ENCODE measurements around a stretch of chr1.

GRCh38 chr1:231929170-231929683 is 302.6 kb downstream of the DISC1 start:
- PRO-cap = no peak

DNA sequence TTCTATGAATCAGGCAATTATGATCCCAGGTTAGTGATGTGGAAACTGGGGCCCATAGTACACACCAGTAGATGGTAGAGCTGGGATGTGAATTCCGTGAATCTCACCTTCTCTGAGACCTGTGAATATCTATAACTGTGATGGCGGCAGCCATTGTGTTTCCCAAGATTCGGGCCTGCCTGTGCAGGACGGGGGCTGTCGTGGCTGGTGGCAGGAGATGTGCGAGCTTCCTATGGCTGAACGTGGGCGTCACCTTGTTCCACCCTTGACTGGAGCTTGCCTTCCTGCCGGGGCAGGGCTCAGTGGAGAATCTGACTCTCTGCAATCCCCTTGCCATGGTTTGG is 253.5 kb downstream of the SIPA1L2 start:
- PRO-cap = no peak

DNA sequence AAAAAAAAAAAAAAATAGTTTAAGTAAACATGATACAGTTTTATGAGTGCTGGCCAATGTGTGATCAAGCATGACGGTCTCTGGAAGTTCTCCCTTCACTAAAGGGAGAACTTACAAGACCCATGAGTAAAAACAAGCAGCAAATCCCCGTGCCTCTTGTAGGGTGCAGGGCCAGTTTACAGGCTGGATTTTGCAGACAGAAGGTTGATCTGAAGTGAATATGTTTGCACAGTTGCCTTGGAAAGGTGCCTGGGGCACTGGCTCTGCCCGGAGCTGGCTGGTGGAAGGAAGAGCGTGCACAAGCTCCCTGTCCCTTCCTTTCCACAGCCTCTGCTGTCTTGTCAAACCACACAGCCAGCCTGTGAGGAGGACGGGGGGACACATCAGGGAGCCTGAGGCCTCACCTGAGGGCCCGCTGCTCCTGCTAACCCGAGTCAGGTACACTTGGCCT is 251.7 kb downstream of the SIPA1L2 start:
- PRO-cap = no peak

DNA sequence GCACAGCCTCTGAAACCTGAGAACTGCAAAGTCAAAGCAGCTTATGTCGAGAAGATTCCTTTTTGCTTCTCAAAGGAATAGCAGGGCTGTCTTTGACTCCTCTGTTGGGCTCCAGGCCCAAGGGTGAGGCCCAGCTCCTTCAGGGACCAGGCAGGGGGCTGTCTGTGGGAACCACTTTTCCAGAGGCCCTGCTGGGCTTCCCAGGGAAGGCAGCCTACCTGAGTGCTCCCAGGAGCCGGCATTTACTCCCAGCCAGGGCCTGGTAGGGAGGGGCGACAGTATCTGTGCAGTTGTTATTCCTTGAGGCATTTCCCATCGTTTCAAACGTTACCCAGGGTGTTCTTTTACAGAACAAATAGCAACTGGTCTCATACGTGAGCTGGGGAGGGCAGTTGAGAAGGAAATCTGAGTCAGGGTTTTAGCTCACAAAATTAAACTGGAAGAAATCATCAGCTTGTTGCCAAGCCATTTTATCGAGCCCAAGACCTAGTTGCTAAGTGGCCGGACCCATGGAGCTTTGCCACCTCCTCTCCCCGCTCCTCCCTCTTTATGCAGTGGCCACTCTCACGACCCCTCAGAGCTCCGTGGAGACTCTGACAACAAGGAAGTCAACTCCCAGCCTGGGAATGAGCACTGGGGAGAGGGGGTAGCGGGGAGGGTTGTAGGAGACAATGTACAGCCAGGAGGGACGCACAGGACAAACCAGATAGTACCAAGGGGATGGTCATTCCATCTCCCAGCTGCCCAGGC is 251.1 kb downstream of the SIPA1L2 start:
- PRO-cap = no peak

DNA sequence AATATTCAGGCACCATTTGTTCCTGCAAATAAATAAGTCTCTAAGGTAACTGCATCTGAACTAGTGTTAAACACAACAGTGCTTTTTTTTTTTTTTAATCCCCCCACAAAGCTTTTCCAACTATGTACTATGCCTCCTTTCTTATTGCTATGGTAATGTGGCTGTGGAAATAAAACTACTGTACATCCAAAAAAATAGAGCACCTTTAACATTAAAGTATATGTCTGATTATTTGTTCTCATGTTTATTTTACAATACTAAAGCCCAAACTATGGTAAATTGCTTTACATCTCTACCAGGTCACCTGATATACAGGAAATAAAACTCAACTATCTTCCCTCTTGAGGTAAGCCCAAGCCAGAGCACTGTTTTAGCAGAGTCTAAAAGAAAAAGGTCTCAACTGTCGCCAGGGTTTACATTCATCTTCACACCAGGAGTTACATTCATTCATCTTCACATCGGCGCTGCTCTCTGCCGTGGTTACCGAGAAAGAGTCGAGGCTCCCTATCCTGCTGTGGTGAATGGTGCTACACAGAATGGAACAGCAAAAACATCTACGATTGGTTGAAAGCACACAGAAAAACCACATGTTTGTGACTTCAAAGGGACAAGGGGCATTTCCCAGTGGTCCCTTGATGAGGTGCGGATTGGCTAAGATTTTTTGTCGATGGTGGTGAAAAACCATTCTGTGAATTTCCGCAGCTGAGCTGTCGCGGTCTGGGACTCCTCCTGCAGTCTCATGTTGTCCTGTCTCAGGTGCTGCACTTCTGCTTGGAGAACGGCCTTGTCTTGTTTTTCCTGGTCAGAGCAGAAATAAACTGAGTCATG is 231.2 kb downstream of the SIPA1L2 start:
- PRO-cap = no peak

GRCh38 chr1:232624819-232625163 is 5.1 kb downstream of the SIPA1L2 start:
- PRO-cap = no peak

DNA sequence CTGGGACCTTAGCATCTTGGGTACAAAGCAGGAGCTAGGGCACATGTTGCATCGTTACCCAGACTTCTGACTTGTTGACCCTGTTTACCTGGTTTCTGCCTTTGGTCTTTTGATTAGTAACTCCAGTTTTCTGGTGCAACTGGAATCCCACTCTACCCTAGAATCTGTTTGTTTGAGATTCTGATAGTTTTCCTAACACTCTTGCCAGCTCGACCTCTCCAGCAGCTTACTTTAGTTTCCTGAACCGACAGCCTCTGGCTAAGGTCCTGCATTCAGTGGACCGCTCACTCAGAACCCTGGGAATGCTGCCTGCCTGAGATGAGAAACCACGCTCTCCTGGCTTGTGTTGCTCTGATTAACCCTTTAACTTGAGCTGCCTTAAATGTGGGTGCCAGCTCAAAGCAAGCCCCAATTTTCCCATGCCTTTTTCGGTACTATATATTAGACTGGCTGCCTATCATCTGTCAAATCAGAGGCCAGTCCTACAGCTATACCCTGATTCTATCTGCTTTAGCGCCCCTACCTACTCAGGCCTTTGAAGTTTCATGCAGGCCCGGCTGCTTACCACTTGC is 45.3 kb upstream of the SIPA1L2 start:
- PRO-cap = no peak

DNA sequence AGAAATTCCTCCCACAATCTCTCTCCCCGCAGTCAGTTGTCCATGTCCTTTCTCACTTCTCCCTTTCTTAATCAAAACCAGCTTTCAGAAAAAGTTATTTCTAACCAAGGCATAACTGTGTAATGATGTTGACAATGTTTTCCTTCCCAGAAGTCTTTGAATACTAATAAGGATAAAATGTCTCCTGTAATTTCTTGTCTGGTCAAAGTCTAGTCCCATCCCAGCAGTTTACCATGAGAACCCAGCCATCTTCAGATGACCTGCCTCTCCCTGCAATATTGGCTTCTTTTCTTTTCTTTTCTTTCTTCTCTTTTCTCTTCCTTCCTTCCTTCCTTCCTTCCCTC is 60.7 kb upstream of the SIPA1L2 start:
- PRO-cap = no peak

DNA sequence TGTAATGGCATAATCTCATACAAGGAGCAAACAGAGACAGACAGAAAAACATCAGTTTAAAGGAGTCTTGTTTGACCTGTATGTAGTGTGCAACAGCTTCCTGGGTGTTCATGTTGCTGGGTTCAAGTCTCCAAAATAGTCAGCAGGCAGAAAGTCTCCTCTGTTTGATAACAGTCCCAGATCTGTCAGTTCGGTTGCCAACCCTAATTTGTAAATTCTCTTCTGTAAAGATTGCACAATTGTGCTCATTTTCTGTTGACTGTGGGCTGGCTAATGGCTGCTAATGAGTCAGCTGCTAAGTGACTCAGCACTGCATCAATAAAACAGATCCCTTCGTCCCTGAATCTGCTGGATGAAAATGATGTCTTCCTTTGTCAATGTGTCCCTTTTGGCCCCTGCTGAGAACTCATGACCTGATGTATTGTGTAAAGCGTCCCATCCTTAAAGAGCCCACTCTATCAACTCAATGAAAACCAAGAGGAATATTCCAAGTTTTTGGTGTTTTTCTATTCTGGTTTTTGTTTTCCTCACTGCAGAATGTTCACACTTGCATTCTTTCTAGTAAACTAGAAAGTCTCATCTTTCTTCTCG is 74.8 kb upstream of the SIPA1L2 start:
- PRO-cap = no peak

GRCh38 chr1:233328810-233329162 is 1.3 kb downstream of the MAP3K21 start:
- PRO-cap = no peak

- PRO-cap = no peak
These were observed 42.1 kb downstream of the MAP3K21 start for GRCh38 chr1:233369482-233370104.

- PRO-cap = unidirectional peak, plus-strand start at chr1:233673648
These were observed 59.4 kb downstream of the KCNK1 start for GRCh38 chr1:233673209-233673882.

- PRO-cap = no peak
These were observed 107.3 kb downstream of the KCNK1 start for GRCh38 chr1:233721167-233721745.

GRCh38 chr1:234372466-234372839 is 803 bp upstream of the COA6 start:
- PRO-cap = no peak

- PRO-cap = no peak
These were observed 39.5 kb upstream of the TARBP1 start for GRCh38 chr1:234518522-234518777.

DNA sequence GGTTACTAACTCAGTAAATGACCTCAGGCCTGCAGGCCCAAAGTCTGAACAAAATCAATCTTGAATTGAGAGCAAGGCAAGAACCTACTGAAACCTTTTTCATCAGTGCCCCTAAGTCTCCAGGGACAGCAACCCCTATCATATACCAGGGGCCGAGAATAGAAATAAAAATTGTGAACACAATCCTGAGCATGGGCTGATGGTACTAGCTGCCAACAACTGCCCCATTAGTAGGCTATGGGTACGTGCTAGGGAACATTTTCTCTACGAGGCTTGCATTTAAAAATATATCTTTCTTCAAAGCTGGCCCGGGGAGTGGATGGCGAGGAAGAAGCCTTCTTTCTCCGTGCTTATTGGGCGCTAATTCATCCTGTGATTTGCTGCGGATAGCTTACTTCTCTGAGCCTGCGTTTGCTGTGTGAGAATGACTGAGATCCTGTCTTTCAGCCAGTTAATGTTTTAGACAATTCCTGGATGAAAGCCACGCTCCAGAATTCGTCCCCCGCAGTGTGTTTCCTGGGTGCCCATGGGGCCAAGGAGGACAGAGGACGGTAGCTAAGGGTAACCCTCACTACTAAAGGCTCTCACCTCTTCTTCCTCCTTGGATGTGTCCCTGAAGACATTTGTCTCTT is 57.7 kb upstream of the TARBP1 start:
- PRO-cap = no peak

- PRO-cap = no peak
These were observed 59.4 kb upstream of the TARBP1 start for GRCh38 chr1:234538412-234538771.

DNA sequence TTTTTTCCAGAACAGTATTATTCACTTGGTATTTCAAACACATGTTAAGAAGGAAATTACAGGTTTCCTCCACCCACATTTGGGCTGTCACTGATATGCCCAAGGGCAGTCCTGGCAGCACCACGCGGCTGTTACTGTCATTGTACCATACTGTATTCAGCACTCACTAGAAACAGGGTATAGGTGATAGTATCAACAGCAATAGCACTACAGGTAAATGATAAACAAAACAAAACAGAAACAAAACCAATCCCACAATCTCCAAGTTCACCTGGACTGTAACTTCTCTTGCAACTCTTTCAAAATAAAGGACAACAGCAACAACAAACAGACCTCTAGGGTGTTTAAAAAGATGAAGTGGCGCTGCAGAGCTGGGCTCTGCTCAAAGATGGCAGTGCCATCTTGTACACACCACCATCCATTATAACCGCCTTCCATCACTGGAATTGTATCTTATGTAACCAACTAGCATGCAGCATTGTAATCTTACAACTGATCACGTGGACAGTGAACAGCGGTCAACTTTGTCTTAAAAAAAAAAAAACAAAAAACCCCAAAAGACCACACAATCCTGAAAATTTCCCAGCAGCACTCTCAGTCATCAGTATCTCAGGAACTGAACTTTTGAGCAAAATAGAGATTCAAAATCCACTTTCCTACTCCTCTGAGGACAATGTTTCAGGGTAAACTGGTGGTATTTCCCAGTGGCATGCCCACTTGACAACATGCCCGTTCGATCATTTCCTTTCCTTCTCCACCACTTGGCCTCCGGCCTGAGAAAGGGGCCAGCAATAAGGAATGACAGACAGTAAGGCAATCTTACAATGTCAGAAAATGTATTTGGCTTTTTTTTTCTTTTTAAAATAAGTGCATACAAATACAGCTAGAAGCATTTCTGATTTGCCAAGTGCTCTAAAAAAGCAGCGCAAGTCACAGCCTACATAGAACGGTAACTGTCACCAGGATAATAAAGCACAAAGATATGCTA is 3.8 kb downstream of the IRF2BP2 start:
- PRO-cap = bidirectional peak, plus-strand start at position 169 of the sequence, minus-strand start at position 136 of the sequence; bidirectional peak, plus-strand start at position 585 of the sequence, minus-strand start at position 425 of the sequence

GRCh38 chr1:234607971-234608888 is 1.7 kb downstream of the IRF2BP2 start:
- PRO-cap = bidirectional peak, plus-strand start at chr1:234608351, minus-strand start at chr1:234608206

GRCh38 chr1:234610244-234610665 is 277 bp upstream of the IRF2BP2 start:
- PRO-cap = bidirectional peak, plus-strand start at chr1:234610338, minus-strand start at chr1:234610176

Data from bile duct (tissue), 1 donor.